Paraaortic lymph node (tissue), 1 donor: ENCODE results near the genes CHST4 and ATXN1L.

DNA sequence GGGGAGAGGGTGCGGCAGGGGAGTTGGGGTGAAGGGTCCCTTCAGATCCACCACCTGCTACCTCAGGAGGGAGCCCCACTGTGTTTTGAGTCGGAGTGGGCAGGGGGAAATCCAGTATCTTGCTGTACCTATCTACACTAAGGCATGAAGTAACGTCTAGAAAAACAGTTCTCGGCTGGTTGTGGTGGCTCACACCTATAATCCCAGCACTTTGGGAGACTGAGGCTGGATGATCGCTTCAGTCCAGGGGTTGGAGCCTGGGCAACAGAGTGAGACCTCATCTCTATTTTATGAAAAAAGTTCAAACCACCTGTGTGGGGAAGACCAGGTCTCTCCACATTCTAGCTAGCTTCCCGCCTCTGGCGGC, 29.9 kb downstream of the ST3GAL2 start:
- PRO-cap, result no peak

- PRO-cap, result no peak
These were observed 14.2 kb downstream of the SF3B3 start for GRCh38 chr16:70537831-70538235.

DNA sequence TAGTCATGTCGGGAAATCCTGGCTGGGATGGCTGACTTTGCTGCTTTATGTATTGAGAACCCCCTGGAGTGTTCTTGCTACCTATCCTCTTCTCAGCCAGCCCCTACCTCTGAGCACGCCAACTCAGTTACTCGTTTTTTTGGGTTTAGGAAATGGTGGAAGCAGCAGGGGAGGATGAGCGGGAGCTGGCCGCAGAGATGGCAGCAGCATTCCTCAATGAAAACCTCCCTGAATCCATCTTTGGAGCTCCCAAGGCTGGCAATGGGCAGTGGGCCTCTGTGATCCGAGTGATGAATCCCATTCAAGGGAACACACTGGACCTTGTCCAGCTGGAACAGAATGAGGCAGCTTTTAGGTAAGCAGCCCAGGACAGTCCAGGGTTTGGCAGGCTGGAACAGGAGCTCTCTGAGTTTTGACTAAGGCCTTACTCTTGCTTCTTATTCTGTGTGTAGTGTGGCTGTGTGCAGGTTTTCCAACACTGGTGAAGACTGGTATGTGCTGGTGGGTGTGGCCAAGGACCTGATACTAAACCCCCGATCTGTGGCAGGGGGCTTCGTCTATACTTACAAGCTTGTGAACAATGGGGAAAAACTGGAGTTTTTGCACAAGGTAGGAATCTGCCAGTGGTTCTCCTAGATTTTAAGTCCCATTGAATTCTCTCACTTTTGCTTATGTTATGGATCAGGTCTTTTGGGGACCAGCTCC, 41.5 kb downstream of the SF3B3 start:
- PRO-cap, result no peak

GRCh38 chr16:70620576-70621445, 25.5 kb upstream of the IL34 start:
- PRO-cap, result no peak

DNA sequence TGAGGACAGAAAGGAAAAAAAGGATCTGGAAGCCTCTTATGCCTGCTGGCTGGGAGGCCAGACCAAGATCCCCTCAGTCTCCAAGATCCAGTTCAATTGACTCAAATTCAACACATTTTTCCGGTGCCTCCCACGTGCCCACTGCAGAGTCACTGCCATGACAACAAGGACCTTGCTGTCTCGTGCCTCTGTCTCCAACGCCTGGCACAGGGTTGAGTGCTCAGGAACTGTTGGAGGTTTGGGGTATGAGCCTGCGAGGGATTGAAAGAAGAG, 1.1 kb downstream of the IL34 start:
- PRO-cap, result no peak

DNA sequence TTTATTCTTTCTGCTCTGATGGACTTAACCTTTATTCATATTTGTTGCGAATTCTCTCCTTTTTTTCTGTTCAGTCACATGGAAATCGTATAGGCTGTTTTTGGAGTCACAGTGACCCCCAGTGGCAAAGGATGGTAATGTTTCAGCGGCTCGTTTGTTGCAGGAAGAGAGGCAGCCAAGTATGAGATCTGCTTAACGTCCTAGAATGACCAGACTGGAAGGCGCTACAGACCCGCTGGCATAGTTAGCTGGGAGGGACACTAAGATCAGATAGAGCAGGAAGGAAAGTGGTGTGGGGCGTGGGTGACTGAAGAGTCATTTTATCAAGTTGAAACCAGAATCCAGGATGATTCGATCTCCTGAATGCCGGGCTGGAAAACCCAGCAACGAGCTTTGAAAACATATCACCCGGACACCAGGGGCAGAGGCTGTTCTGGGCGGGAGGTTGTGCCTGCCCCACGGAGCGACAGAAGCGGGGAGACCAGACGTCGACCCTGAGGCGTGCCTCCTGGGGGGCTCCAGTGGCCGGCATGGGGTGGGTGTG, 7.5 kb downstream of the IL34 start:
- PRO-cap, result no peak

DNA sequence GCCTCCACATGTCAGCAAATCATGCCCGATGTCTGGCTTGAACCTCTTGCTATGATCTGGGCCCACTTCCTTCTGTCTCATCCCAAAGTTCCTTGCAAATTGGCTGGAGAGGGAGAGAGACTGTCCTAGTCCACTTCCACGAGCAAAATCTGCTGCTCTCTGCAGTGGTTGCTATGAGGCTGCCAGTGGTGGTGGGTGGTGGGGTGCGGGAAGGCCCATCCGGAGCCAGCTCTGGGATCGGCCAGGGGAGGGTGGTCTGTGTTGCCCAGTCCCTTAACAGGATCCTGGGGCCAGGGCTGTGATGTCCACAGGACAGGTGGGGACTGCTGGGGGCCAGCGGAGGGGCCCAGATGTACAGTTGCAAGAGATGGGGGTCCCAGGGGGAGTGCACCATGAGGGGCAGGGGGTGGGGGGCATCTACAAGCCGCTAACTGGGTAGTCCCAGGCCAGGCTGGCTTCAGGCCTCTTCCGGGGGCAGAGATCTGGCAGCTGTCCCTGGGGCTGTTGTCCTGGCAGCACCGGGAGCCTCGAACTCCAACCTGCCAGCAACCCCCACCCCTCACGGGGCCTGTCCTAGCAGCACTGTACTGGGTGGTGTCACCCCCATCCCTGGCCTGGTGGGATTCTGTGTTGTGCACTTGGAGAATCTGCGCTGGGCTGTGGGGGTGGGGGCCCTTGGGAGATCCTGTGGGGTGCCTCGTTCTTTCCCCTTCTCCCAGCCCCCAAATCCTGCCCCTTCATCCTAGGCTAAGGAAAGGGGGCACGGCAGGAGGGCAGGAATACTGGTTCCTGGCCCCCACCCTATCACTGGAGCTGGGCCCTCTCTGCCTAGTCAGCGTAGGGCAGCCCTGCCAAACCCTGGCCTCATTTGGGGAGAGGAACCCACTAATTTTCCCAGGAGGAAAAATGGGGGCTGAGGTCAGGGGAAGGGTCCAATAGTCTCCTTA, 1.6 kb downstream of the MTSS2 start:
- PRO-cap, result no peak

DNA sequence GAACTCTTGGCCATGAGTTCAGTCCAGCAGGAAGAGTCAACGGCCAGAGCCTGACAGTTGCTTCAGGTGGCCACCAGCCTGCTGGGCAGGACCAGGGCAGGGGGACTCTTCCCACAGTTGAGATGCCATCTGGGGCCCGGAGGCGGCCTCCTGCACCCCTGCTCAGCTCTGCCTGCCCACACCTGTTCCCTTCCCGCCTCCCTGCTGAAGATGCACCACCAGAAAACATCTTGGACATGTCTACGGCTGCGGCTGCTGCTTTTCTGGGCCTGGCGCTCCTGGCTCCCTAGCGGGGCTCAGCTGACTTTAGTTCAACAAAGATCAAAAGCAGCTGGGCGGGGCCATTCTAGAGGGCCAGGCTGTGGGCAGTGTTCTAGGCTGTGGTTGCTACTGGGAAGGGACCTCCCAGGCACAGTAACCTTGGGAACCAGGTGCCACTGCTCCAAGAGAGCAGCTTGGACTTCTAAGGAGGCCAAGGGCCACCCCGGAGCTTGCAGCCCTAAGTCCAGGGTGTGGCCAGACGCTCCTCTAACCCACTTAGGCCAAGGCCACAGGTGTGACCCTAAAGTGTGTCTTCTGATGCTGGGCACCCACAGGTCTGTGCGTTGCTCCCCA, 3.7 kb upstream of the MTSS2 start:
- PRO-cap, result no peak

GRCh38 chr16:70693800-70694899, 8.3 kb upstream of the MTSS2 start:
- PRO-cap, result no peak

DNA sequence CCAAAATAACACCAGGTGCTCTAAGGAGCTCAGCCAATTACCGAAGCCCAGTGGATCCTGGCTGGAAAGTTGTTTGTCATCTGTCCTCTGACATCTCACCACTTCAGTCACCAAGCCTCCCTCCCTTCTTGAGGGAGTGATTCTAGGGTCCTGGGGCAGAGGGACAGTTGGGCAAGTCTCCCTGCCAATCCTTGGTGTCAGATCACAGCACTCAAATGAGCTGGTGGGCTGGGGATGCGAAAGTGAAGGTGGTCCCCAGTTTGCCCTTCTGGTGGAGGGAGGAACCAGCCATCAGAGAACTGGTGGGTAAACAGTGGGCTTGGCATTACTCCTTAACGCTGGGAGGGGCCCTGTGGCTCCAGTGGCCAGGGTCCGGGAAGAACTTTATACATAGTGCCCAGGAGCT, 4.4 kb upstream of the CALB2 start:
- PRO-cap, result no peak

DNA sequence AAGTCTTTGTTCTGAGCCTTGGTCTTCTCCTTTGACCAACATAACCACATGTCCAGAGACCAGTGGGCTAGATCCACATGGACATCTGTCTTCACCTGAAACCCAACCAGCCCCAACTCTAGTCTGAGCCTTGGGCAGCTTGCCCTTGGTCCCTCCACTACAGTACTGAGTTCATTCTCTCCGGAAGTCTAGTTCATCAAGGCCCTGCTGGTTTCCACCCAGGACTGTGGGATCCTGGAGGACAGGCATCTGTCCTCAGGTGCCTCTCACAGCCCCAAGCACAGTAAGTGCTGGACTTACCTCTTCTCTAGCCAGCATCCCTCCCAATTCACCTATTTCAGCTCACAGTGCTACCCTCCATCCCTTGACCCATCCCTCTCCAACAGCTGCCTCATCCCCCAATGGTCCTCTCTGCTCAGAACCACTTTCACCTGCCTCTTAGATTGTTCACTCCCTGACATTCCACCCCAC, 26.2 kb downstream of the TLE7 start:
- PRO-cap, result no peak

GRCh38 chr16:71526005-71527162, at the start of gene CHST4:
Gene CHST4, plus strand, starts transcription at chr16:71526426.
- PRO-cap, result no peak

DNA sequence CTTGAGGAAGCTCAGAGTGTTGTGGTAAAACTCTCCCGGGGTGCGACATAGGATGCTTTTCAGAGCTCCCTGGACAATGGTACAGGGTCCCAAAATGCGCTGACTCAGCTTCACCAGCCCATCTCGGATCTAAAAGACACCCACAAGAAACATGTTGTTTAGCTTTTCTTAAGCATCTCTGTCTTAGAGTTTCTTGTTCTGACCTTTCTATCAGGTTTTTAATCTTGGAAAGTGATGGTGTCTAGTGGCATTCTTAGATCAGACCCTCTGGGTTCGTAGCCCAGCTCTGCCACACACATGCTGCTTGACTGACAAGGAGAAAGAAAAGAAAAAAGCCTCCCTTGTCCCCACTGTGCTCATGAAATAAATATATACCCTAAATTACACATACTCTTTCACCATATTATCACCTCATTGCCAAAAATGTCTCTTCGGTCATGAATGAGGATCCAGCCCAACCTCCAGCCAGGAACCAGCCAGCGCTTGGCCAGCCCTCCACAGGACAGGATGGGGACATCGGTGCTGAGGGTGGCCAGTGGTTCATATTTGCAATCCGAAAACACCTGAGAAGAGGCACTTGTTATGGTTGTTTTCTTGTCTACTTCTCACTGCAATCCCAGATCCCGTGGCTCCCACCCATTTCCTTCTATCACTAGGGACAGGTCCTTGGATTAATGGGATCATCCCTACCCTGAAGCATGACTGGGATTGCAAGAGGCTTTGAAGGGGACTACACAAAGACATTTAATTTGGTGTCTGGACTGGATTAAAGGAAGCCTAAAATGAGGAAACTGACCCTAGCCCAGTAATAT, 6.4 kb downstream of the TAT start:
- PRO-cap, result no peak

DNA sequence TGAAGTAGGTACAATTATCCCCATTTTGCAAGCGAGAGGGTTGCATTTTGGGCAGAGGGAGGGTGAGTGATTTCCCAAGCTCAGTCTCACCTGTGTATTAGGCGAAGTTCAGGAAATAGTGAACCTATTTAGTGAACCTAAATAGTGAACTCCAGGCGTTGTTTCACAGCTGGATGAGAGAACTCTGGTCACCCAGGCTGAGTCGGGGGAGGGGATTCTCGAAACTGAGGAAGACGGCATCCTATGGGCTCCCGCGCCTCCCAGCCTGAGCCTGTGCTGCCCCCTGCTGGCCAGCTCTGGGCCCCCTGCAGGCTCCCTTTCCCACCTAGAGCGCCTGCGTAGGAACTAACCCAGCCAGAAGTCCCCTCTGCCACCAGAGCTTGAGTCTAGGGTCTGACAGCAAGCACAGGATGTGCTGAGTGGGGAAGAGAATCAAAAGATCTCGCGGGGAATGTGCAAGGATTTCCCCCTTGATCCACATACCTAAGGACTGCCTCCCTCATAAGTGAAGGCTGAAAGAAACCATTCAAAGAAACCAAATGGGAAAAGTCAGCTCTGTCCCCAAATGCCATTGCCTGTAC, 15.0 kb upstream of the MARVELD3 start:
- PRO-cap, result no peak

- PRO-cap, result no peak
These were observed 2.7 kb downstream of the MARVELD3 start for GRCh38 chr16:71628686-71629173.

- PRO-cap, result bidirectional peak, plus-strand start at chr16:71723174, minus-strand start at chr16:71723070
These were observed 1.7 kb downstream of the PHLPP2 start for GRCh38 chr16:71722565-71723416.

DNA sequence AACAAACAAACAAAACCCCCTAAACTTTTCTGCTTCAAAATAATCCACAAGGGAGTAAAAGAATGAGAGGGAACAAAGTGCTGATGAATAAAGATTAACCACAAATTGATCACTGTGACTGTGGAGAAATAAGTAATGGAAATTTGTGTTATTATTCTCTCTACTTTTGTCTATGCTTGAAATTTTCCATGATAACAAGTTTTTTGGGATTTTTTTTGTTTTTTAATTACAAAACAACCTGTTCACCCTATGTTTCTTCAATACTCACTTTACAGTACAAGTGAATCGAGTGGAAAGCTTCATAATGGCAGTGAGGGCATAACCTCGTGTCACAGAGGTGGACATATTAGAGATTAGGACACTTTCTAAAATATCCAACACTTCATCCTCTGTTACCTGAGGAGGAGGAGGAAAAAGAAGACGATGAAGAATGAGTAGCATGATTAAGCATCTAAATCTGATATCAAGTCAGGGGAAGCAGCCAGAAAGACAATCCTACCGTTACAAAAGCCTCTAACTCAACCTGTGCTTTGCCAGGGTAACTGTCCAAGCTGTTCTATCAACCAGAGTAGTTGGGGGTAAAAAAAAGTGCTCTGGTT, 23.6 kb upstream of the PHLPP2 start:
- PRO-cap, result no peak

DNA sequence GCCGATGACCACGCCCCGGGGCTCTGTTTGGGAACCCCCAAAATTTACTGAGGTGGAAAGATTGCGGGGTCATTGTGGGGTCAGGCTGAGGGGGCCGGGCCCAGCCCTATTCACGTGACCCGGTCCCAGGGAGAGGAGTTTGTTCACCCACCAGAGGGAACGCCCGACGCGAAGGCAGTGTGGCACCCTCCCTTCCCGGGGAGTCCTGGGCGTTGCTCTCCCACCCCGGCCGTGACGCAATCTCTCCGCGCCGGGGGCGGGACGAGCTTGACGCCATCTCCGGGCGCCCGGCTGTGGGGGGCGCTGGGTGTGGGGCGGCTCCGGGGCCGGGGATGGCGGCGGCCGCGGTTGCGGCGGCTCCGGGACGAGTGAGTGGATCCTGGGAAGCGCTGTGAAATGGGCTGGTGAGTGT, at the start of gene ATXN1L:
TSS of gene ATXN1L (plus strand) at position 276 of the 412 bp plus-strand sequence.
- PRO-cap, result bidirectional peak, plus-strand start at position 306 of the sequence, minus-strand start at position 207 of the sequence

DNA sequence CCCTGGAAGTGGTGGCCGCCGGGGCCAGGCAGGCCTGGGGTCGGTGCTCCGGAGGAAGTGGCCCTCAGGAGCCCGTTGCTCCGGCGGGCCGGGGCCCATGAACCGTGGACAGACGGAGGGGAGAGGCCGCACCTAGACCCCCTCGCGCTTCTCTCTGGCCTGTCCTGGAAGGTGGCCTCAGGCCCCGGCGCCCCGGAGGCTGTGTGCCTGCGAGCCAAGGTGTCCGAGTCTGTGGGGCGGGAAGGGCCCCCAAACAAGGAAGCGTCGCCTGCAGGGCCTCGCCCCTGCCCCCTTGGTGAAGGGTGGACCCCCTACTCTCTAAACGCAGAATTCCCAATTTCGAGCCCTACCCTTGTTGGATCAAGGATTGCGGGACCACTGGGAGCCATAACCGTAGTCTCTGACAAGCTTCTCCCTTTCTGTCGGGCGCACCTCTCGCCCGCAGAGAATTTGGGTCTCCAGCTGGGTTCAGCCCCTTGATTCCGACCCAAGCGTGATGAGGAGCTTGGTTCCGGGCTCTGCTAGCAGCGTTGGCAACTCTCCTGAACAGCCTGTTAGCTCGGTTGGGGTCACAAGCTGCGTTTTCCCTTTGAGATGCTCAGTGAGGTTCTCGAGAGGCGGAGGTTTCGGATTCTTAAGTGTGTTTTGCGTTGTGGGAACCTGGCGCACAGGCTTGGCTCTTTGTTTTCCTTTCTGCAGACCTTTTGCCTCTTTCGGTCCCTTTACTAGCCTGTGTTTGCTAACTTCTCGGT, 513 bp downstream of the ATXN1L start:
- PRO-cap, result no peak

DNA sequence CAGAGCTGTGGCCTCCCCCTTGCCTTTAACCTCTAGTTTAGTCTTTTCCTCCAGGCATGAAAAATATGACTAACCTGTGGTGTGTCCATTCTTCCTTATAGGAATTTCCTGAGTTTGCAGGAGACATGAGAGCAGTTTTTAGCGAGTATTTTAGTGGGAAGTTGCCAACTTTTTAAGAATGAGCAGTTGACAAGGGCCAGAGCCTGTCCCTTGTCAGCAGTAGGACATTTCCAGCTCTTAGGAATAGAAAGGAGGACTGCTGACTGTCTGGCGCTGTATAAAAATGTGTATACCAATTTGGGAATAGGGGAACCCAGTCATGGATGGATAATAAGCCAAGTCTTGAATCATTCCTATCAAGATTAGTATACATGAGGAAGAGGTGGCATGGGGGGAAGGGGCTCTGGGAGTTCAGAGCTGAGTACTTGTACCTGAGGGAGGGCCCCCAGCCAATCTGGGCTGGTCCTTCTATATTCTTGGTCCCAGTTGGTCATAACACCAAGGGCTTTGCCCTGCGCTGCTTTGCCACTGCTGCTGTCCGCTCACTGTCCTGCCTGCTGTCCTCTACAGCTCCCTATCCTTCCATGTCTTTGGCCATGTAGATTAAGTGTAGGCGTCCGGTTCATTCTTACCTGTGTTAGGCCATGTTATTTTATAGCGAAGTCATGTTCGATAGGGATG, 8.9 kb downstream of the ATXN1L start:
- PRO-cap, result no peak